Epithelial cell of proximal tubule (primary cell): ENCODE data around the genes APOE, PPP1R37, MARK4 and ERCC2.

GRCh38 chr19:44776382-44777051 is 1.2 kb upstream of the CBLC start:
- RAMPAGE, long total RNA, result no peak
- RRBS, result no CpG with 5 or more reads among the region's 22 CpGs

GRCh38 chr19:44789768-44790358 is 12.2 kb downstream of the CBLC start:
- RAMPAGE, long total RNA, result no peak
- RRBS, result no CpG with 5 or more reads among the region's 10 CpGs

- RAMPAGE, long total RNA, result no peak
- RRBS, result no CpG with 5 or more reads among the region's 26 CpGs
These were observed 12.7 kb upstream of the TOMM40 start for GRCh38 chr19:44878135-44878963.

DNA sequence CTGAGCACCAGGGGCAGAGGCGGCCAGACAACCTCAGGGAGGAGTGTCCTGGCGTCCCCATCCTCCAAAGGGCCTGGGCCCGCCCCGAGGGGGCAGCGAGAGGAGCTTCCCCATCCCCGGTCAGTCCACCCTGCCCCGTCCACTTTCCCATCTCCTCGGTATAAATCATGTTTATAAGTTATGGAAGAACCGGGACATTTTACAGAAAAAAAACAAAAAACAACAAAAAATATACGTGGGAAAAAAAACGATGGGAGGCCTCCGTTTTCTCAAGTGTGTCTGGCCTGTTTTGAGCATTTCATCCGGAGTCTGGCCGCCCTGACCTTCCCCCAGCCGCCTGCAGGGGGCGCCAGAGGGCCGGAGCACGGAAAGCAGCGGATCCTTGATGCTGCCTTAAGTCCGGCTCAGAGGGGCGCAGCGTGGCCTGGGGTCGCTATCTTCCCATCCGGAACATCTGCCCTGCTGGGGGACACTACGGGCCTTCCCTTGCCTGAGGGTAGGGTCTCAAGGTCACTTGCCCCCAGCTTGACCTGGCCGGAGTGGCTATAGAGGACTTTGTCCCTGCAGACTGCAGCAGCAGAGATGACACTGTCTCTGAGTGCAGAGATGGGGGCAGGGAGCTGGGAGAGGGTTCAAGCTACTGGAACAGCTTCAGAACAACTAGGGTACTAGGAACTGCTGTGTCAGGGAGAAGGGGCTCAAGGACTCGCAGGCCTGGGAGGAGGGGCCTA is 2.0 kb upstream of the APOE start:
- RAMPAGE, long total RNA, result no peak
- RRBS, result 11% methylated on average over 18 of the region's 27 CpGs

- RAMPAGE, long total RNA, result start-site peak on the plus strand at chr19:44905791-44905802, 76 and 17 reads in 2 replicates
- RRBS, result no CpG with 5 or more reads among the region's 18 CpGs
These were observed at the start of gene APOE for GRCh38 chr19:44905225-44905932. Gene APOE, plus strand, starts transcription at chr19:44905796.

DNA sequence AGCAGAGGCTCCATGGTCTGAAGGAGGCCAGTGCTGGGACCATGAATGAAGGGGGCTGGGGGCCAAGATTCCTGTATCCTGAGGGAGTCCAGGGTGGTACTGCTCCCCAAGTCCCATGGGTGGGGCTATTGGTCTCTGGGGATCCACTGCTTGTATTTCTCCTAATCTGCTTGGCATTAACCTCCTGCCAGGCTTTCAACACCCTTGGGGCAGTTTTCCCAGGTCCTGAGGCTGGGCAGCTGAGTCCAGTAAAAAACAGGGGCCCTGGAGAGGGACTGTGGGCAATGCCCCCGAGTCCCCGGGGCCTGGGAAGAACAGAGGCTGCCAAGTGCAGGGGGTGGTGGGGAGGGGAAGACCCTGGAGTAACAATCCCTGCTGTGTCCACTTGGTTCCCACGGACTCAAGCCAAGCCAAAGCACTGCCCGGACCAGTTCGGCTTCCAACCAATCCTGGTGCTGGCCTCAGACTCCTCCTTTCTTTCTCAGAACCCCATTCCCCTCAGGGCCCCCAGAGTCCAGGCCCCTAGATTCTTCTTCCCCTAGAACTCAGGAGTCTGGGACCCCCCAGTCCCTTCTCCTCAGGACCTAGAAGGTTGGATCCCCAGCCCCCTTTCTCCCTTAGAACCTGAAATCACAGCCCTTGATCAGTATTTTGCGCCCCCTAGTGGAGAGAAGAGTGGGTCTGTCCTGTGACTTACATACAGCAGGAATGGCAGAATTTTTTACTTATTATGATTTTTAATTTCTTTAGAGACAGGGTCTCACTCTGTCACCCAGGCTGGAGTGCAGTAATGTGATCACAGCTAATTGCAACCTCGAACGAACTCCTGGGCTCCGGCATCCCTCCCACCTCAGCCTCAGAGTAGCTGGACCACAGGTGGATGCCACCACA is 3.8 kb upstream of the CLPTM1 start:
- RAMPAGE, long total RNA, result no peak
- RRBS, result no CpG with 5 or more reads among the region's 9 CpGs

DNA sequence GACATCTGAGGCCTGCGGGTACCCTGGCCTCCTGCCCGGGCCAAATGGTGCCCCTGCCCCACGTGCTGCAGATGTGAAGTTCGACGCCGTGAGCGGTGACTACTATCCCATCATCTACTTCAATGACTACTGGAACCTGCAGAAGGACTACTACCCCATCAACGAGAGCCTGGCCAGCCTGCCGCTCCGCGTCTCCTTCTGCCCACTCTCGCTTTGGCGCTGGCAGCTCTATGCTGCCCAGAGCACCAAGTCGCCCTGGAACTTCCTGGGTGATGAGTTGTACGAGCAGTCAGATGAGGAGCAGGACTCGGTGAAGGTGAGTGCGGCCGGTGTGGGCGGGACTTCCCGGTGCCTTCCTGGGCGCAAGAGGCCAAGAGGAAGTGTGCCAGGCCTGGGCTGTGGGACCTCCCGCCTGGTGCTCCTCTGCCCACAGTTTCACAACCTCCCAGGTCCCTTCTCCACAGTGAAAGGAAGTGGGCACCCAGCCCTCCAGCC is 14.1 kb upstream of the RELB start:
- RAMPAGE, long total RNA, result no peak
- RRBS, result no CpG with 5 or more reads among the region's 22 CpGs

DNA sequence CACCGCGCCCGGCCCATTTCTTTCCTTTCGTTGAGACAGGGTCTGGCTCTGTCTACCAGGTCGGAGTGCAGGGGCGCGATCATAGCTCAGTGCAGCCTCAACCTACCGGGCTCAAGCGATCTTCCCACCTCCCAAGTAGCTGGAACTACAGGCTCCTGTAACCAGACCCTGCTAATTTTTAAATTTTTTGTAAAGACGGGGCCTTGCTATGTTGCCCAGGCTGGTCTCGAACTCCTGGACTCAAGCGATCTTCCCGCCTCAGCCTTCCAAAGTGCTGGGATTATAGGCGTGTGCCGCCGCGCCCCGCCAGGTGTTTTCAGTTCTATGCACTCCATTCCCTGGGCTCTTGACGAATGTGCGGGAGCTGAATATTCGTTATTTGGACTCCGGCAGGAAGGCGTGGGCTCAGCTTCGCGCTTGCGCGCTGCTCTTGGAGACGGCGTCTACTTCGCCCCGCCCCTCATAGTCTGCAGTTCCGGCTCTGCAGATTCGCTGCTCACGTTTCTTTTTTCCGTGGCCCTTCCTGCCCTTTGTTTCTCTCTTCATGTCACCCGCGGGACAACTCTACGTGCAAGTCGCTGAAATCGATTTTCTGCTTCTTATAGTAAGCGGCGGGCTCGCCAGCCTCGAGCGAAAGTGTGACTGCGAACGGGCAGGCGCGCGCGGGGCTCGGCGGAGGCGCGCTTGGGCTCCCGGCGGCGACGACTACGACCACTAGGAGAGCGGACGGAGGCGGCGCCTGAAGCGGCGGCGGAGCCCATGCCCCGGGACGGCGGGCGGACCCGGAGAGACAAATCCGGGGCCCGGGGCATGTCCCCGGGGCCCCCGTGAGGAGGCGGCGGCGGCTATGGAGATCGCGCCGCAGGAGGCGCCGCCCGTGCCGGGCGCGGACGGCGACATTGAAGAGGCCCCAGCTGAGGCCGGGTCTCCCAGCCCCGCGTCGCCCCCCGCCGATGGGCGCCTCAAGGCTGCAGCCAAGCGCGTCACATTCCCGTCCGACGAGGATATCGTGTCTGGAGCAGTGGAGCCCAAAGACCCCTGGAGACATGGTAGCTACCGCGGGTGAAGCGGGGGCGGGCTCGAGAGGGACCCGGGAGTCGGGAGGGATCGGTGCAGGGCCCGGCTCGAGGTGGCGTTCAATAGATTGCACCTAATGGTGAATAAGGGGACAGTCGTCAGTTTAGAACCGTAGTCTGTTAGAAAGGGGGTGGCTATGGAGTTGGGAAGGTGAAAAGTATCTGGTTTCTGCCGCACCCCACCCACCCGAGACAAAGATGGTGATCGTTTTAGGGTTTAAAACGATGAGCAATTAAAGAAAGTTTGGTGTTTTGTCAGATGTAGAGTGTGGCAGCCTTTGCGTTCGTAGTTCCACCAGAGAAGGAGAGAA is at the start of gene PPP1R37:
Gene PPP1R37 (plus strand): TSS at position 701 of the 1,387 bp plus-strand sequence.
- RAMPAGE, long total RNA, result no peak
- RRBS, result 1% methylated on average over 38 of the region's 122 CpGs

- RAMPAGE, long total RNA, result no peak
- RRBS, result no CpG with 5 or more reads among the region's 38 CpGs
These were observed 6.9 kb downstream of the PPP1R37 start for GRCh38 chr19:45099496-45100751.

DNA sequence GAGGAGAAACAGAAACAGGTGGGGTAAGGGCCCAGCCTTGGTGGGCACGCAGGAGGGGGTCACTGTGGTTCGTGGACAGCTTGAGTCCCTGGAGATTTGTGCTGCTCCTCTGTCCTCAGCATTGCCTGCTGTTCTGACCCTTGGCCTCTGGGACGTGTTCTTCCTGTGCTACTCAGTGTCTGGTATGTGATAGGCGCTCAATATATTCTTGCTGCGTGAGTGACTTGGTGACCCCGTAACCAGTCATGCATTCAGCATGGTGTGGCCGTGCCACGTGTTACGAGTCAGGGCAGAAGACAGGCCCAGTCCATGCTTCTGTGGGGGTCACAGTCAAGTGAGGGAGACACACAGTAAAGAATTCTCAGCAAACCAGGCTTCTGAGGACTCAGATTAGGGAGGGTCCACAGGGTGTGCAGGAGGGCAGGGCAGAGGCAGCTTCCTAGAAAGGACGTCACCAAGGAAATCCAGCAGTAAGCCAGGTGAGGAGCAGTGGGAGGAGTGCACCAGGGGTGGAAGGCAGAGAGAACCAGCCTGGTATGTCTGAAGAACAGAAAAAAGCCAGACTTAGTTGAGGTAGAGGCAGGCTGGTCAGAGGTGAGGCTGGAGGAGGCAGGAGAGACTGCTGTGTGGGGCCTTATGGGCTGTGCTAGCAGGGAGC is 7.9 kb downstream of the PPP1R37 start:
- RAMPAGE, long total RNA, result no peak
- RRBS, result no CpG with 5 or more reads among the region's 10 CpGs

DNA sequence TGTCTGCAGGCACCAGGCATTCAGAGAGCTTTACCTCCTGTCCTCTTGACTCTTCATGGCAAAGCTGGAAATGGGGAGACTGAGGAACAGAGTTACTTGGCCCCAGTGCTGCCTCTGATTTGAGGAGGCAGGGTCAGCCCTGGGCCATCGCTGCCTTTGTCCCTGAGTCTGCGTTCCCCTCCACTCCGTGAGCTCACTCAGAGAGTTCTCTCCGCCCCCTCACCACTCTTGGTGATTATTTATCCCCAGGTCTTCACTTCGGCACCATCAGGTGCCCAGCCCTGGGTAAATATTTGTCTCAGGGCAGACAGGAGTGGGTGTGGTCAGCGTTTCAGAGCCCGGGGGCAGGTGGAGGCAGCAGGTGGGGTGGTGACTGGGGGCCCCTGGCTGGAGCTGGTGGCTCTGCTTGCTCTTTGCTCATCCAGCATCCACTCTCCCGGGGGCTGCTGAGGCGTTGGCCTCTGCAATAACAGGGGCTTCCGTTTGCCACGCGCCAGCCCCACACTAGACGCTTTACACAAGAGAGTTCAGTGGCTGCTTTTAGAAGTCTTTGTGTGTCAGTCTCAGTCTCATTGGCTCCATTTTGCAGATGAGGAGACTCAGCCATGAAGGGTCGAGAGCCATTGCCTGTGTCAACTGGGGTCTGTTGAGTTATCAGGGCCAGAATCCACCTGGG is 20.7 kb downstream of the PPP1R37 start:
- RAMPAGE, long total RNA, result no peak
- RRBS, result 13% methylated on average over 2 of the region's 14 CpGs

- RAMPAGE, long total RNA, result no peak
- RRBS, result 95% methylated on average over 10 of the region's 18 CpGs
These were observed 23.5 kb downstream of the NKPD1 start for GRCh38 chr19:45137146-45137730.

DNA sequence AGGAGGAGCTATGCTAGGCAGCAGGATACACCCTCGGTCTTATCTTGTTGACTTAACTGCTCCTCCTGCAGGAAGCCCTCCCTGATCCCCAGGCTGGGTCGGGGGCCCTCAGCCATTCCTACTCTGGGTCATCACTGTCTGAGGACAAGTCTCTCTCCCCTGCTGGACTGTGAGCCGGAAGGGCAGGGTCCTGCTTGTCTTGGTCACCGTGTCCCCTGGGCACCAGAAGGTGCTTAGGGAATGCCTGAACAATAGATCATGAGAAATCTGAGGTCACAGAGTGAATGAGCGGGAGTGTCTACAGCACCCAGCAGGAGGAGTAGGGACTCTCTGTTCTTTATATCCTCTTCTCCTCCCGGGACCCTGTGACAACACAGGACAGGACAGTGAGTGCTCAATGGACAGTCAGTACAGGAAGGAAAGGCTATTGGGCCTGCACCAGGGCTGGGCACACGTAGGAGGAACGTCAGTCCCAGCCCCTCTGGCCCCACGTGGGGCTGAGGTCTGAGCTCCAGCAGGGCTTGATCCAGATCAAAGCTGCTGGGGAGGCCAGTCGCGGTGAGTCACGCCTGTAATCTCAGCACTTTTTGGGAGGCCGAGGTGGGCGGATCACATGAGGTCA is 6.5 kb downstream of the NKPD1 start:
- RAMPAGE, long total RNA, result no peak
- RRBS, result no CpG with 5 or more reads among the region's 14 CpGs

- RAMPAGE, long total RNA, result no peak
- RRBS, result no CpG with 5 or more reads among the region's 35 CpGs
These were observed 29.6 kb downstream of the EXOC3L2 start for GRCh38 chr19:45215444-45216224.

DNA sequence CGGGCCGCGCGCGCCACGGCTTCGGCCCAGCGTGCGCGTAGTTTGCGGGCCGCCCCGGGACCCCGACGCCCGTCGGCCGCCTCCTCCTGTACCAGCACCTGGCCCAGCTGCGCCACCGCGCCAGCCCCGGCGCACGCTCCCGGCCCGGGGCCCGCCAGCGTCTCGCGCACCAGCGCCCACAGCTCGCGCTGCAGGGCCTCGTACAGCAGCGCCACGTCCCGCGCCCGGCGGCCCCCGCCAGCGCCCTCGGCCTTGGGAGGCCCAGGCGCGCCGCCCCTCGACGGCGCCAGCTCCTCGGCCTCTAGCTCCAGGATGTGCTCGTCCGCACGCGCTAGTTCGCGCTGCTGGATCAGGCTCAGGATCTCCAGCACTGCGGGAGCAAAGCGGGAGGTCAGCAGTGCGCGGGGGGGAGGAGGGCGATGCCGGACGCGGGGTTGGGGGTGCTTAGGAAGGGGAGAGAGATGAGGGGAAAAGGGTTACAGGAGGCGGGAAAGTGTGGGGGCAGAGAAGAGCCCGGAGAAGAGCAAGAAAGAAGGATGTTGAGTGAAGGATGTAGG is 10.7 kb downstream of the EXOC3L2 start:
- RAMPAGE, long total RNA, result no peak
- RRBS, result 4% methylated on average over 38 of the region's 66 CpGs

- RAMPAGE, long total RNA, result no peak
- RRBS, result 1% methylated on average over 24 of the region's 48 CpGs
These were observed at the start of gene MARK4 for GRCh38 chr19:45250986-45251376. Gene MARK4, plus strand, starts transcription at chr19:45251271.

DNA sequence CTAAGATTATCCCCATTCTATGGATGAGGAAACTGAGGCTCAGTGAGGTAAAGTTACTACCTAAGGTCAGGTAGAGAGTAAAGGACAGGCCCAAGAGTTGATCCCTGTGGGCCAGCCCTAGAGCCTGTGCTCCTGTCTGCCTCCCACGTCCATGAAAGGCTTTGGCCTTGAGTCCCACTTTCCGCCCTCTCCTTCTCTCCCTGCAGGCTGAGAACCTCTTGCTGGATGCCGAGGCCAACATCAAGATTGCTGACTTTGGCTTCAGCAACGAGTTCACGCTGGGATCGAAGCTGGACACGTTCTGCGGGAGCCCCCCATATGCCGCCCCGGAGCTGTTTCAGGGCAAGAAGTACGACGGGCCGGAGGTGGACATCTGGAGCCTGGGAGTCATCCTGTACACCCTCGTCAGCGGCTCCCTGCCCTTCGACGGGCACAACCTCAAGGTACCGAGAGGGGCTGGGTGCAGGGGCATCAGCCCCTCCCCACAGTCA is 20.2 kb downstream of the MARK4 start:
- RAMPAGE, long total RNA, result no peak
- RRBS, result no CpG with 5 or more reads among the region's 18 CpGs

GRCh38 chr19:45280312-45281313 is 29.5 kb downstream of the MARK4 start:
- RAMPAGE, long total RNA, result no peak
- RRBS, result no CpG with 5 or more reads among the region's 29 CpGs

DNA sequence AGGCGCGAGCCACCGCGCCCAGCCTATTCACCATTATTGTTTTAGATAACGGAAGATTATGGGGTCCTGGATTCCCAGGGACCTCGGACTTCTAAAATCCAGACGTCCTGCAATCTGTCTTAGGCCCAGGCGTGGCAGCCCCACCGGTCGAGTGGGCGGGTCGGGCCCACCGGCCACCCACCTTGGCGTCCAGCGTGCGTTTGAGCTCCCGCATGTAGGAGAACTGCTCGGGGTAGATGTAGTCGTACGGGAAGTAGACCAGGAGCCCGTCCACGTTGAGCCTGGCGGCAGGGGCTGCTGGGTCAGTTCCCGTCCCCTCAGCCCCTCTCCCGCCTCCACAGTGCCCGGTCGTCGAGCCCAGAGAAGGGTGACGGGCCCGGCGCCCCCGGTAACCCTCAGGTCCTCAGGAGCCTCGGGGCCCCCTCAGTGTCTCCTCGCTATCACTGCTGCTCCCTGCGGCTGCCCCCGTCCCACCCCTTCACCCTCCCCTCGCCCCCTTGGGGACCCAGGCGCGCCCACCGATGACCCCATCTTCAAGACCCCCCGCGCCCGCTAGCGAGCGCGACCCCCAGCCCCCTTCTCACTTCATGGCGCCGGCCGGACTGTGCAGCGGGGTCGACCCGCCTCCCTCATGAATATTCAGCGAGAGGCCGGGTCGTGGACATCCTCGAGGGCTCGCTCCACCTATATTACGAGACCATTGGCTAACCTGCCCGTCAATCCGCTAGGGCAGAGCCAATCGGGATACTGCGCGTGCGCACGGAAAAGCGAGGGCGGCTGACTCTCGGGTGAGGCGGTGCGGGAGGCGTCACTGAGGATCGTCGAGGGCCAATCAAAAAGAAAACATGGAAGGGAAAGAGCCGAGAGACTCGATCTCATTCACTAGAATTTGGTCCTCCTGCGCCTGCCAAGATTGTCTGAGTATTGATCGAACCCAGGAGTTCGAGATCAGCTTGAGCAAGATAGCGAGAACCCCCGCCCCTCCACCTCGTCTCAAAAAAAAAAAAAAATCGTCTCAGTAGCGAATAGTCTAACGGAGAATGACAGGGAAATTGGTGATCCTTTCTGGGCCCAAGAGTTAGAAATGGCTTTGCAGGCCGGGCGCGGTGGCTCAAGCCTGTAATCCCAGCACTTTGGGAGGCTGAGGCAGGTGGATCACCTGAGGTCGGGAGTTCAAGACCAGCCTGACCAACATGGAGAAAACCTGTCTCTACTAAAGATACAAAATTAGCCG is at the start of gene ERCC2:
Gene ERCC2 (minus strand): TSS at position 622 of the 1,234 bp plus-strand sequence.
- RAMPAGE, long total RNA, result no peak
- RRBS, result 4% methylated on average over 6 of the region's 89 CpGs

DNA sequence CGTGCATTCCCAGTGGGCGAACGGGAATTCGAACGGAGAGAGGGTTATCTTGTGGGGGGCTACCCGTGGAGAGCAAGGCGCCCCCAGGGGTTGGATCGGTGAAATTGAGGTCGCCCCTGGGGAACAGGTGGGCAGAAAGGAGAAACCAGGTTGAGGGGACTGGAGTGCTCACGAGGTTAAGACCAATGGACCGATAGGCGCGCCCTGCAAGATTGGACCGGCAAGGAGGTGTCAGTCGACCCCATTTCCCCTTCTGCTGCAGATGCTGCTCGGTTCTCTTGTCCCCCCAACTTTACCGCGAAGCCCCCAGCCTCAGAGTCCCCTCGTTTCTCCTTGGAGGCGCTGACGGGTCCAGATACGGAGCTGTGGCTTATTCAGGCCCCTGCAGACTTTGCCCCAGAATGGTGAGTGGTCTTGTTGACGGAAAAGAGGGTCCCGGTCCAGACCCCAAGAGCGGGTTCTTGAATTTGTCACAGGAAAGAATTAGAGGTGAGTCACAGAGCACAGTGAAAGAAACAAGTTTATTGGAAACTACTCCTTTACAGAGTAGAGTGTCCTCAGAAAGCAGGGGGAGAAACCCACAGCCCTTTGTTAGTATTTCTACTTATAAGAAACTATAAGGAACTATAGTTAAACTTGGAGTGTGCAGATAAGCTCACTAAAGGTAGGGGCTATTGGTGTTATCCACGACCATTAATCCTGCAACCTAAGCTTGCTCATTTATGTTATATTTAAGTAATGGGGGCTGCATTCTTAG is 566 bp downstream of the POLR1G start:
- RAMPAGE, long total RNA, result no peak
- RRBS, result no CpG with 5 or more reads among the region's 26 CpGs